AG10803 (cell line): ENCODE data around the gene UBN2.

DNA sequence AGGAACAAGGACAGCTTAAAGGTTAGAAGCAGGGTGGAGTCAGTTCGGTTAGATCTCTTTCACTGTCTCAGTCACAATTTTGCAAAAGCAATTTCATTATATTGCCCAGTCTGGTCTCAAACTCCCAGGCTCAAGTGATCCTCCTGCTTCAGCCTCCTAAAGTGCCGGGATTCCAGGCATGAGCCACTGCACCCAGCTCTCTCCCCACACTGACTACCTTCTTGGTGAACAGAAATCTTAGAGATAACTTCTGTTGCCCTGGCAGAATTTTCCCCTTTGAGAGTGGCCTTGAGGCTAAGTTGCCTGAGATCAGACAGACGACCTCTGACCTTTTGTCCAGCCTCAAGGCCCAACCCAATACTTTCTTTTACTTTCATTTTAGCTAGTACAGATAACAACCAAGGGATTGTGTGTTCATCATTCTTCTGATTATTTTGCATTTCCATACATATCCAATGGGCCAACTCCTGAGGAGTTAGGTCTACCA is 146.1 kb upstream of the TRIM24 start:
- RRBS: no CpG with 5 or more reads among the region's 3 CpGs

DNA sequence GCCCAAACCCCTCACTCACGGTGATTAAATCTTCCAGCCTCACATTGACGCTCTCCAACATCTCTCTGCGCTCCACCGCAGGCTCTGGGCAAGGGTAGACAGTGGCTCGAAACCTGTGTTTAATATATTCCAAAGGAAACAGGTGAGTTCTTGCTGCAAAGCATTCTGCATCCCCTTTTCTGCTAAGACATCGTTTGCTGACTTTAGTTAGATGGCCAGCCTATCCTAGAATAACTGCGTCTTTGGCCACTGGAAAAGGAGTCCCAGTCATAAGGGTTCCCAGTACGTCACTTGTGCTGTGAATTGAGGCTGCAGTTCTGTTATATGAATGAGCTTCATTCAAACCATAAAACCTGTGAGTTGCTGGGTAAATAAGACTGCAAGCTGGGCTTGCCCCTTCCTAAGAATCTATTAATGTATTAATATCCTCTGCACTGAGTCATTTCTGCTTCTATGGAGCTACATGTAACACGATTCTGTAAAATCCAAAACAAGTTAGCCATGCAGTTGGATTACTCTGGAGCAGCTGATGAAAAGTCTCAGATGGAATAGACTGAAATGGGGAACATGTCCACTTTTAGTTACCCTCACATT is 42.0 kb upstream of the TMEM213 start:
- RRBS: no CpG with 5 or more reads among the region's 9 CpGs

DNA sequence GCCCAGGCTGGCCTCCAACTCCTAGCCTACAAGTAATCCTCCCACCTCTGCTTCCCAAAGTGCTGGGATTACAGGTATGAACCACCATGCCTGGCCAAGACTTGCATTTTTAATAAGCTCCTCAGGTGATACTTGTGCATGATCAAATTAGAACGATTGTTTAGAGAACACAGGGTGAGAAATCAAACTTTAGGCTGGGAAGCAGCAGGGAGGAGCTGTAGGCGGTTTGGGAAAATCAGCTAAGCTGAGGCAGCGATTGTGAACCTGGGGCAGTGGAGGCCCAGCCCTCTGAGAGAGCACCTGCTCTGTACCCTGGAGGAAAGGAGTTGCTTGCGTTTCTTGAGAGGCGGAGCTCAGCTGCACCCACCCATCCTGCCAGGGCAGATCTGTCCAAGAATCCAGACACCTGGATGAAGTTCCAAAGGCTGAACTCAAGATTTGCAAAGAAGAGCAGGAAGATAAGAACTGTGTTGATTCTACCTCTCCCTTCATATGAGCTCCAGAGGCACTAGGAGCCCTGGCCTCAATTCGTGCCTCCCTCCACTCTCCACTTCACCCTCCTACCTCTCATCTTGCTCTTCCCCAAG is 21.7 kb upstream of the TMEM213 start:
- RRBS: no CpG with 5 or more reads among the region's 6 CpGs

DNA sequence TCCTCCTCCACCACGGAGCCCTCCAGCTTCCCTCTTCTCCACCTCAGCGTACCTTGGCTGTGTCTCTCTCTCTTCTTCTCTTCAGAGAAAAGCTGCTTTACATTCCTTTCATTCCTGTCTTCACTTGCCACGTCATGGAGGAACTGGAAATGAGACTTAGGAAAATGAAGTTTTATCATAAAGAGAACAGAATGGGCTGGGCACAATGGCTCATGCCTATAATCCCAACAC is 11.8 kb upstream of the TMEM213 start:
- RRBS: no CpG with 5 or more reads among the region's 3 CpGs

- RRBS: no CpG with 5 or more reads among the region's 13 CpGs
Observed at GRCh38 chr7:138837288-138837949, 39.4 kb upstream of the ATP6V0A4 start.

GRCh38 chr7:138886343-138886926 is 88.4 kb upstream of the ATP6V0A4 start:
- RRBS: no CpG with 5 or more reads among the region's 5 CpGs

GRCh38 chr7:138958520-138959141 is 22.6 kb downstream of the KIAA1549 start:
- RRBS: no CpG with 5 or more reads among the region's 11 CpGs

DNA sequence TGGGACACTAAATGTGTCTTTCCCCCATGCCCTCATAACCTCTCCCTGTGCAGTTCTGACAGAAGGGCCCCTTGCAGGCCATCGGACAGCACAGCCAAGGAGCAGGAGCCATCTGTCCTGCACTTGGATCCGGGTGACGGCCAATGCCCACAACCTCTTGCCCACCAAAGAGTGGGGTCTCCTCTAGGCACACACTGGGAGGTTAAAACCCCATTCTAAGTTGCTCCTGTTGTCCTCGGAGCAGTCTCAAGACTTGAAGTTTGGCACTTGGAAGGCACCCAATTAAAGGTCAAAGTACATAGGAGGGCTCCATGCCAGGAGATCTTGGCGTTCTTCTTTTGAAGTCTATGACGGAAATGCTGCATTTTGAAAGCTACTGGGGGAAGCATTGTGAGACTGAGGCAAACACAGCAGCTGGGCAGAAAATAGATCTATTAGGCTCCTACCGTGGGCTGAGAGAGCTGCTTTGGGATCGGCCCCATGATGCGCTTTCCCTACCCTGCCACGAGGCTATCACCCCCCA is 20.2 kb downstream of the KIAA1549 start:
- RRBS: no CpG with 5 or more reads among the region's 10 CpGs

- RRBS: no CpG with 5 or more reads among the region's 6 CpGs
Observed at GRCh38 chr7:139033627-139034213, 2.1 kb downstream of the ZC3HAV1L start.

DNA sequence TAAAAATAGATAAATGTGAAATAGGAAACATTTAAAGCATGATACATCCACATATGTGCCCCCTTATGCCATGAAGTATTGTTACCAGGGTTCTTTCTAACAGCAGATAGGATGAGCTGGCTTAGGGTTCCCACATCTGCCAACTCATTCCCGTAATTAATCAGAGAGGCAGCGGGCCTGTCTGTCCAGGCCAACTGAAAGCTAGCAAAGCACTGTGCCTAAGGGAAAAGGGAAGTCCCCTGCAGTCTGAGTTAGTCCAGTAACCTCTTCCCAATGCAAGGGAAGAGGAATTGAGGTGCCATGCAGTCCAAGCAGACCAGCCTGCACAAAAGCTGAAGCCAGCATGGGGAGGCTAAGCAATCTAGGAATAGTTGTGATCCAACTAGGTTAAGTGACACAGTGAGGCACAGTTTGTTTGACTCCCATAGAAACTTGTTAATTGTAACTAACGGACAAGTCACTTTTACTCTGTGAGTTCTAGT is 18.3 kb upstream of the ZC3HAV1L start:
- RRBS: no CpG with 5 or more reads among the region's 3 CpGs

DNA sequence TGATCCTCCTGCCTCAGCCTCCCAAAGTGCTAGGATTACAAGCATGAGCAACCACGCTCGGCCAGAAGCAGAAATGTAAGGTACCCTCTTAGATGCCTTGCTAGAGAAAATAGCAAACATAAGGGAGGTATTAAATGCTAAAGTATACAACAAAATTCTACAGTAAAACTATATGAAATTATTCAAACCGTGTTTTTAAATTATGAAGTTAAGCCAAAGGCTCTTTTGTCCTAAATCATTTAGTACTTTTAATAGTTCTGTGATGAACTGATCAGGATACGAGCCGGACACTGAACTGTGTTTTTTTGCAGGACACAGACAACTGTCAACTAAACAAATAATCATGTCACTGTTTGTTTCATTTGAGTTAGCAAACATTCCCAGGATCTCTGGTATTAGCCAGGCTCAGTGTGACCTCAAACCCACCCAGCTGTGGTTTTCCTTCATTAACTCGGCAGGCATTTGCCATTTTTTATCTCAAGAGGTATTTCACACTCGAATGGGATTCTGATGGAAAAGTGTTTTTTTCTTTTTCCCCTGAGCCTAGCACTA is 33.8 kb downstream of the ZC3HAV1 start:
- RRBS: no CpG with 5 or more reads among the region's 7 CpGs

GRCh38 chr7:139107887-139108477 is 1.5 kb downstream of the ZC3HAV1 start:
- RRBS: 0% methylated on average over 3 of the region's 21 CpGs

DNA sequence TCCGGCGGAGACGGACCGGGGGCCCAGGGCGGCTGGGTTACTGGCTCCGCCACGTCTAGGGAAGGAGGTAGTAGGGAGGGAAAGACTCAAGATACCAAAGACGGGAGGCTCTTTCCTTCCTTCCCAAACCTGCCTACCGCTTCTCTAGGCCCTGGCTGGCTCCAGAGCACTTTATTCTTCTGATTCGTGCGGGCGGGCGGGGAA is 1.1 kb downstream of the ZC3HAV1 start:
- RRBS: no CpG with 5 or more reads among the region's 13 CpGs

DNA sequence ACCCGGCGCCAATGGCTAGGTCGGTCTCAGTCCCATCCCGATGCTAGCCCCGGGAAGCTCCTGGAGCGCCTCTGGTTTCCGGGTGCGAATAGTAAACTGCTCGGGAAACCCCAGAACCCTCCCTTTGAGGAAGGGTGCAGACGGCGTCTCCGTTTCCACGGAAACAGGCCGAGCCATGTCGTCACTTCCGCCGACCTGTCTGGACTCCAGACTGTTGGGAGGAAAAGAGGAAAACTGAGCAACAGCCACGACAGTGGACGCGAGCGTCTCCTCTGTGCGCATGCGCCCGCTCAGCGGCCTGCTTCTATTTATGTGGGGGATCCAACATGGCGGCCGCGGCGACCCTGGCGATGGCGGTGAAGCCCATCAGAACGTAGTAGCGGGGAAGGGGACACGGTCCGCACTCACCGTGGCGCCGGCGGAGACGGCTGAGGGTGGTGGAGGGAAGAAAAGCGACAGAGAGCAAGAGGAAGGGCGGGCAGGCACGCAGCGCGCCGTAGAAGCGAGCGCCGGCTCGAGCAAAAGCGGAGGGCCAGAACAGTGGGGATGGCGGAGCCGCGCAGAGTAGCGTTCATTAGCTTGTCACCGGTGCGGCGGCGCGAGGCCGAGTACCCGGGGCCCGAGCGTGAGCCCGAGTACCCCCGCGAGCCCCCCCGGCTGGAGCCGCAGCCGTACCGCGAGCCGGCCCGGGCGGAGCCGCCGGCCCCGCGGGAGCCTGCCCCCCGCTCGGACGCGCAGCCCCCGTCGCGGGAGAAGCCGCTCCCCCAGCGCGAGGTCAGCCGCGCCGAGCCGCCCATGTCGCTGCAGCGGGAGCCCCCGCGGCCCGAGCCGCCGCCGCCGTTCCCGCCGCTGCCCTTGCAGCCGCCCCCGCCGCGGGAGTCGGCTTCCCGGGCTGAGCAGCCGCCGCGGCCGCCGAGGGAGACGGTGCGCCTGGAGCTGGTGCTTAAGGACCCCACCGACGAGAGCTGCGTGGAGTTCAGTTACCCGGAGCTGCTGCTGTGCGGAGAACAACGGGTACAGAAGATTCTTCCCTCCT is at the start of gene UBN2:
TSS of gene UBN2 (plus strand) at position 299 of the 1,036 bp plus-strand sequence.
- RRBS: 1% methylated on average over 41 of the region's 123 CpGs

- RRBS: 1% methylated on average over 16 of the region's 23 CpGs
Observed at GRCh38 chr7:139231975-139232190, 846 bp downstream of the UBN2 start.

DNA sequence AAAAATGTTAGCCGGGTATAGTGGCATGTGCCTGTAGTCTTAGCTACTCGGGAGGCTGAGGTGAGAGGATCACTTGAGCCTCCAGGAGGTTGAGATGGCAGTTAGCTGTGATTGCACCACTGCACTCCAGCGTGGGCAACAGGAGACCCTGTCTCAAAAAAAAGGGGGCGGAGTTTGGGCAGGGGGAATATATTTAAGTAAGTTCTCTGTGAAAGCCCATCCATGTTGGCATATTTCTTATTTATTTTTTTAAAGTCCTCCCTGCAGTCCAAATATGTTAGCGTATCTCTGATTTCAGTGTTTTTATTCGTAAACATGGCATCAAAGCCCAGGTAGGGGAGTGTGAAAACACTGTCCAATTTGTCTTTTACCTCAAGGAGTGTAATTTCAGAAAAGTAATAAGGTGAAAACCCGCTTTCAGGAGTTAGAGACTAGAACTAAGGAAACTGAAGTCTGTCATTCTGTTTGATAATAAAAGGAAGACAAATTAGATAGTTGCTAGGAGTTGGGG is 49.0 kb upstream of the FMC1 start:
- RRBS: no CpG with 5 or more reads among the region's 7 CpGs

GRCh38 chr7:139616116-139617069 is 92.9 kb downstream of the CLEC2L start:
- RRBS: no CpG with 5 or more reads among the region's 4 CpGs

GRCh38 chr7:139624342-139625478 is 101.2 kb downstream of the CLEC2L start:
- RRBS: no CpG with 5 or more reads among the region's 13 CpGs

GRCh38 chr7:139630716-139631496 is 107.4 kb downstream of the CLEC2L start:
- RRBS: no CpG with 5 or more reads among the region's 14 CpGs

DNA sequence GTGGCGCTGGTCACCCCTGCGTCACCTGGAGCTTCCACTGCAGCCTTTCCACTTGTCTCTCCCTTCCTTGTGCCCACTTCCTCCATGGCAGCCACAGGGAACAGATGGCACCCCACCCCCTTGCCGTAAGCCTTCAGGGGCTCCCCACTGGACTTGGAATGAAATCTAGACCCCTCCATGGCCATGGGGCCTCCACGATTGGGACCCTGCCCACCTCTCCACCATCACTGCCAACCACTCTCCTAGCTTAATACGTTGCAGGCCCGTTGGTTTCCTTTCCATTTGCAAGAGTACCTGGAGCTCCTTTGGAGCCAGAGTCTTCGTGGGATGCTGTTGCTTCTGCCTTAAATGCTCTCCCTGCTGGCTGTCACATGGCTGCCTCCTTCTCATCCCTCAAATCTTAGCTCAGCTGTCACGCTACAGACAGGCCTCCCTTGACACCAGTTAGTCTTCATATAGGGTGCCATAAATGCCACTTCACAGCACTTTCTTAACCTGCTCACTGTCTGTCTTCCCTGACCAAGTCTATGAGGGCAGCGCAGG is 113.7 kb downstream of the CLEC2L start:
- RRBS: no CpG with 5 or more reads among the region's 9 CpGs